SEM (cell line): ENCODE data around the genes CAMLG, PITX1 and NEUROG1.

GRCh38 chr5:134399123-134399746 lies 12.4 kb downstream of the CDKN2AIPNL start:
- PRO-cap: no peak

GRCh38 chr5:134445651-134446207 lies 34.0 kb upstream of the CDKN2AIPNL start:
- PRO-cap: no peak

DNA sequence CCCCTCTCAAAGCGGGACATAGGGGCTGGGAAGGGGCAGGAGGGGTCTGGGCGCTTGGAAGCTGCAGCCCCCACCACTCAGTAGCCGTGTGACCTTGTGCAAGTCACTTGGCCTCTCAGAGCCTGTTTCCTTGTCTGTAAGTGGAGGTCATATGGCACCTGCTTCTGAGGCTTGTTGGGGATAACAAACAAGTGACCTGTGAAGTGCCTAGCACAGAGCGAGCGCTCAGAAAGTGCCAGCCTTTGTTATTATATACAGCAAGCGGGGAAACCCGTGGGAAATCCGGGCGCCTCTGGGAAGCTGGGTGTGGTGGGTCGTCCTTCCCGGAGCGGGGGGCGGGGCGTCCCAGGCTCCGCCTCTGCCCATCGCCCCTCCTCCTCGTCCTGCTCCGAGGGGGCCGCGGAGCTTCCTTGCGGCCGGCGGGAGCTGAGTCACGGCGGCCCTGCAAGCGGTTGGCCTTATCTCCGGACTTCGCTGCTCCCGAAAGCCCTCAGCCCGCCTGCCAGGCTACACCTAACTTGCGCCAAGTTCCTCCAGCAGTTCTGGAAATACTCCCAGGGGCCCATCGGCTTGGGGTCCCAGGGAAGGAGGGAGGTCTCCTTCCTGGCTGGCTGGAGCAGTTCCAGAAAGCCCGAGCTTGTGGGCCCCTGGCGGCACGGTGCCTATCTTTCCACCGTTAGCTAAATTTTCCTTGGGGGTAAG lies 54.0 kb upstream of the CDKN2AIPNL start:
- PRO-cap: unidirectional peak, plus-strand start at position 434 of the sequence

GRCh38 chr5:134509207-134509806 lies 16.2 kb upstream of the JADE2 start:
- PRO-cap: no peak

DNA sequence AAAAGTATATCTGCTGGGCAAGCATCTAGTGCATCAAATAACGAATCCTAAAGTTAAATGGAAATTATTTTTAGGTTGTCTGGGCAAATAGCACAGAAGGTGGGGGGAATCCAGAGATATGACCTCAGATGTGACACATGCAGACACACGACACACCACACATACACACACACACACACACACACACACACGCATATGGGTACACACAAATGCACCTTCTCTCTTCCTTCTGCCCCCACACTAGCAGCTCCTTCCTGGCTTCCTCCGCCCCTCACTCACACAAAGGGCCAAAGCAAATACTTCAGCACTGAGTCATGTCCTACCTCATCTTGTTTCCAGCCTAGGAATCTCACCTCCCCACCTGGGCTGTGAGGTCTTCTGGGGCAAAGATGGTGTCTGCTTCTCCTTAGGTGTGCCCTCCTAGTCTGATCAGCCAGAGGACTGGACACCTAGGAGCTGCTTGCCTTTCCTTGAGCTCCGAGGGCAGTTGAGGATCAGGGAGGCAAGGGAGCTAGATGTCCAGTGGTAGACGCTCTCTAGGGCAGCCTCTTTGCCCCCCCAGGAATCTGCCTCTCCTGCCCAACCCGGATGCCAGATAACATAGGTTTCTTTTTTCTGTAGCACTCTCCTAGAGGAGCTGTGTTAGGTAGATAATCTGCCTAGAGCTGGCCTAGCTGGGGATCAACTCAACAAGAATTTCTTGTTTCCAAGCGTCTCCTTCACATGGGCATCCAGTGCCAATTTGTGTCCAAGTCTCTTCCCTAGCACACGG lies 14.3 kb upstream of the JADE2 start:
- PRO-cap: no peak

DNA sequence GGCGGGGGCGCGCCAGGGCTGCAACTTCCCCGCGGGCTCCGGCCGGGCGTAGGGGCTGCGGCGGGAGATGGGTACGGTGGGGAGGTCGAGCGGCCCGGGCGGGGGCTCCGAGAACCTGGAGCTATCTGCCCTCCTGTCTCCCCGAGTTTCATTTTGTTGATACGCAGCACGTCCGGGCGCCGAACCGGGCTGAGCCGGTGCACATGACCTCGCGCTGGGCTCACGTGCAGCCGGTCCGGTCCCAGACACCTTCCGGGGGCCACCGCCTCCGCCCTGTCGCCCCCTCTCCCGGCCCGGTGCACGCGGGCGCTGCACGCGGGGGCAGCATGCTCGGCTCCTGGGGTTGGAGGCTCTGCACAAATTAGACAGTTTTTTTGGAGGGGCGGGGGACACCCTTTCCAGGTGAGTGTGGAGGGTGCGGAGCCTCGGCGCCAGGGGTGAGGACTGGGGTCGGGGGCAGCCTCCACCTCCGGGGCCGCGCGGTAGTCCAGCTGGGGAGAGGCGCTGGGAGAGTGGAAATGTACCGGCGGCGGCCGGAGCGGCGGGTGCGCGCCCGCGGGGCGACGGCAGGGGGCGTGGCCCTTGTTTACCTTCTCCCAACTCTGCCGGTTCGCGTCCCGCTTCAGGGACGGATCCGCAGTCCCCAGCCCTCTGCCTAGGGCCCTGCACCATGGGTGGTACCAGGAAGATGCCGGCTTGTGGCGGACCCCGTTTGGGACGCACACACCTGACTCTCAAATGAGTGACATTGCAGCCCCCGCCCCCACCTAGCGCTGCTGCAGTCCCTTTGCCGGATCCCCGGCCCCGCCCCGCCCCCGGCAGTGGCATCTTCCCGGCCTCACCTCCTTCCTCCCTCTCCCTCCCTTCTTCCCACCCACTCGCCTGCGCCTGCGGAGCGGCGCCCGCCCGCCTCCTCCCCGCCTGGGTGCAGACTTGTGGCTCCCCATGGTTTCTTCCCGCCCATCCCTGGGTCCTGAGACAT lies 1.2 kb downstream of the JADE2 start:
- PRO-cap: bidirectional peak, plus-strand start at position 301 of the sequence, minus-strand start at position 155 of the sequence; bidirectional peak, plus-strand start at position 668 of the sequence, minus-strand start at position 522 of the sequence

GRCh38 chr5:134560387-134561048 lies 35.0 kb downstream of the JADE2 start:
- PRO-cap: no peak

DNA sequence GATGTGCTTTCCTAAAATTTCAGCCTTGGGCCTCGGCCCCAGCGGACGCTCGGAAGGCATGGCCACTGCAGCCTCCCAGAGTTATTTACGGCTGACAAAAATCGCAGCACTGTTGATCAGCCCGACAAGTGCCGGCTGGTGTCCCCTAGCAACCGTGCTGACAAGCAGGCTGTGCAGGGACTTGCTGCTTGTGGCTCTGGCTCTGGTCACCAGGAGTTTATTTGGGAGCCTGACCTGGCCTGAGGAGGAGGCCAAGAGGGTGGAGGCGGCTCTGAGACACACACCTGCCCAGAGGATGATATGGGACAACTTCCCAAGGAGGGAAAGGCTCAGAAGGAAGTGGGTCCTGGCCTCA lies 43.9 kb downstream of the JADE2 start:
- PRO-cap: no peak

- PRO-cap: no peak
These were observed 12.6 kb downstream of the SEC24A start for GRCh38 chr5:134661005-134661755.

- PRO-cap: bidirectional peak, plus-strand start at chr5:134738548, minus-strand start at chr5:134738334
These were observed at the start of gene CAMLG for GRCh38 chr5:134738152-134738927. CAMLG (plus strand) TSS chr5:134738548.

DNA sequence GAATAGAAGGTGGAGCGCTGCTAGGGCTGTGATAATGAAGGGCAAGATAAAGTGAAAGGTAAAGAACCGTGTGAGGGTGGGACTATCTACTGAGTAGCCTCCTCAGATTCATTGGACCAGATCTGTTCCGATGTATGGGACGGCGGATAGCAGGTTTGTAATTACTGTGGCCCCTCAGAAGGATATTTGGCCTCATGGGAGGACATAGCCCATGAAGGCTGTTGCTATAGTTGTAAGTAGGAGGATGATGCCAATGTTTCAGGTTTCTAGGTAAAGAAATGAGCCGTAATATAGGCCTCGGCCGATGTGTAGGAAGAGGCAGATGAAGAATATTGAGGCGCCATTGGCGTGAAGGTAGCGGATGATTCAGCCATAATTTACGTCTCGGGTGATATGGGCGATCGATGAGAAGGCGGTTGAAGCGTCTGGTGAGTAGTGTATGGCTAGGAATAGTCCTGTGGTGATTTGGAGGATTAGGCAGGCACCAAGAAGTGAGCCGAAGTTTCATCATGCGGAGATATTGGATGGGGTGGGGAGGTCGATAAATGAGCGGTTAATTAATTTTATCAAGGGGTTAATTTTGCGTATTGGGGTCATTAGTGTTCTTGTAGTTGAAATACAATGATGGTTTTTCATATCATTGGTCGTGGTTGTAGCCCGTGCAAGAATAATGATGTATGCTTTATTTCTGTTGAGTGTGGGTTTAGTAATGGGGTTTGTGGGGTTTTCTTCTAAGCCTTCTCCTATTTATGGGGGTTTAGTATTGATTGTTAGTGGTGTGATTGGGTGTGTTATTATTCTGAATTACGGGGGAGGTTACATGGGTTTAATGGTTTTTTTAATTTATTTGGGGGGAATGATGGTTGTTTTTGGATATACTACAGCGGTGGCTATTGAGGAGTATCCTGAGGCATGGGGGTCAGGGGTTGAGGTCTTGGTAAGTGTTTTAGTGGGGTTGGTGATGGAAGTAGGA lies 18.8 kb downstream of the PCBD2 start:
- PRO-cap: no peak

DNA sequence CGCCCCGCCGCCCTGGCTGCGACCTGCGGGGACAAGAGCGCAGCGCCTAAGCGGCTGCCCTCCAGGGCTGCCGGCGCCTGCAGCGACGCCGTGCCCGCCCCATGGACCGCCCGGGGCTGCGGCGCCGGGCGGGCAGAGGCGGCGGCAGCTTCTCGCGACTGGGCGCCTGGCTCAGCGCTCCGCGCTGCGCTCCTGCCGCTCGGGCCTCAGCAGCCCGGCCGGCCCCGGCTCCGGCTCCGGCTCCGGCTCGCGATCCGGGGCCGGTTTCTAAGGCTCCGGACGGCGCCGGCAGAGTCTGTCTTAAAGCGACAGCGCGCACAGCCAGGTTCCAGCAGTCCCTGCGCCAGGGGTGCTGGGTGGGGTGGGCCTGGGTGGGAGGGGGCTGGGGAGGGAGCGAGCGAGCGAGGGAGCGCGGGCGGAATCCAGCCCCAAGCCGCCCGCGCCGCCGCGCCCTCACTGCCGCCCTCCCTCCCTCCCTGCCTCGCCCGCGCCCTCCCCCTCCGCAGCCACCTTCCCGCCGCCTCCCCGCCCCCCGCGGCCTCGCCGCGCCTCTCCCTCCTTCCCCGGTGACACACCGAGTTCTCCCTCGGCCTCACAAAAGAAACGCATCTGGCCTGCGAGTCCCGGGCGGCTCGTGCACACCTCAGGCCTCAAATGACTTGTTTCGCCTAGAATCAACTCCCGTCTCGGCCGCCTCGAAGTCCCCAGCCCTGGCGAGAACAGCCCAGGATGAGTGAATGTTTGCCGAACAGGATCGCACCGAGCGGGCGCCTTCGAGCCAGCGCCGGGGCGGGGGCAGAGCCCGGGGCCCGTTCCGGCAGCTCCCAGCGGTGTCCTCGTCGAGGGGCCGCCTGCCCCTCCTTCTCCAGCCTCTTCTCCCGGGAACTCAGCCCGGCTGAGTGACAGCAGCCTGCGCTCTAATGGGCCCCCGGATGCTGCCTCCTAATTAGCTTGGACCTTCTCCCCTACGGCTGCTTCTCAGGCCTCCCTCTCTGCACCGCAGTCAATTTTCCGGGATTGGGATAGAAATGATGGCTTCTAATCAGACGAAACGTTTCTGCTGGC lies at the start of gene PITX1:
Gene PITX1, minus strand, starts transcription at position 302 of the 1,065 bp plus-strand sequence.
- PRO-cap: no peak

DNA sequence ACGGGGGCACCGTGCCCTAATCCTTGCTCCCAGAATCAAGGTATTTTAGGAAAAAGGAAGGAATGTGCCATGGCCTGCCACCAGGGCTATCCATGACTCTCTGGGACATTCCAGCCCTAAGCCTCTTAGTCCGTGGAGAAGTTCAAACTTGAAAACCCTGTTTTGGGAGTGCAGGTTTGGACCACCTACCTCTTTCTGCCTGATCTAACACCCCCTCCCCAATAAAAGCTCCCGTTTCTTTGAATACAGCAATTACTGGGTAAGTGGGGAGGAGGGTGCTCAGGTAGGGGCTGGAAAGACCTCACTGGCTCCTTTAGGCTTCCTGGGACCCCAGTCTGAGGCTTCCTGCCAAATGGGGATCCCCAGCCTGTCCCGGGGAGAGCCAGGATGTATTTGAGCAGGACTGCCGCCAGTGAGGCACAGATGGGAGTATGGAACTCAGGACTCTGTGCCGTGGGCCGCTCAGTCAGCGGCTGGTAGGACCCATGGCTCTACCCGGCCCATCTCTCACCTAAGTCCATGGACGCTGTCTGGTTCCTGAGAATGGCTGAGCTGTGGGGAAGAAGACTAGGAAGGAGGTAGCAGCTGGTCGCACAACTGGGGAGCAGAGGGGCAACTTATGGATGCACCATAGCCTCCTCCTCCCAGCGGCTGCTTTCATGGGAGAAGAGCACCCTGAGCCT lies 3.7 kb upstream of the PITX1 start:
- PRO-cap: no peak

GRCh38 chr5:135134925-135135376 lies 100.9 kb upstream of the PITX1 start:
- PRO-cap: no peak

DNA sequence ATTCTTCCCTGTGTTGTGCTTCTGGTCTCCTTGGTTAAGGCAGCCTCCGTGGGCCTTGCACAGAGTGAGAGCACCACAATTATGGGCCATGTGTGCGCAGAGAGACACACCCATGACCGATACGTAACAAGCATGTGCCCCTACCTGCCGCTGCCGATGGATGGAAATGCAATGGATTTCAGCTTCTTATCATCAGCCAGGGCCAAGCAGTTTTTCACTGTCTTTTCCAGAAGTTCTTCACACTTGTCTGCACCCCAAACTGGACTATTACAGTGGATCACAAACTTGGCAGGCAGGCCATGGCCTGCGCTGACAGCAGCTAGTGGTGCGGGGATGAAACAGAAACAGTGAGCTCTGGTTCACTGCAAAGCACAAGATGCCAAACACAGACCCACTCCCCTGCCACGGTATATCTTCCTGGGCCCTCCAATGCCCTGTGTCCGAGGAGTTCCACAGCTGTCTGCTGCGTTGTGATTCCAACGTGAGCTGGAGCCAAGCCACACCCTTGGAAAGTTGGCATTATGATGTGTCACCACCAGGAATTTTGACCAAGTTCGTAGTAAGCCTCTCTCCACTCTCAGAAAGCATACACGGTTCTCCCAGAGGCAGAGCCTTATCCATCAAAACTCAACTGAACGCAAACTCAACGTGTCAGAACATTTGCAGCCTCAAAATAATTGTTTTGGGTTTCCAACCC lies 55.8 kb downstream of the MACROH2A1 start:
- PRO-cap: no peak

DNA sequence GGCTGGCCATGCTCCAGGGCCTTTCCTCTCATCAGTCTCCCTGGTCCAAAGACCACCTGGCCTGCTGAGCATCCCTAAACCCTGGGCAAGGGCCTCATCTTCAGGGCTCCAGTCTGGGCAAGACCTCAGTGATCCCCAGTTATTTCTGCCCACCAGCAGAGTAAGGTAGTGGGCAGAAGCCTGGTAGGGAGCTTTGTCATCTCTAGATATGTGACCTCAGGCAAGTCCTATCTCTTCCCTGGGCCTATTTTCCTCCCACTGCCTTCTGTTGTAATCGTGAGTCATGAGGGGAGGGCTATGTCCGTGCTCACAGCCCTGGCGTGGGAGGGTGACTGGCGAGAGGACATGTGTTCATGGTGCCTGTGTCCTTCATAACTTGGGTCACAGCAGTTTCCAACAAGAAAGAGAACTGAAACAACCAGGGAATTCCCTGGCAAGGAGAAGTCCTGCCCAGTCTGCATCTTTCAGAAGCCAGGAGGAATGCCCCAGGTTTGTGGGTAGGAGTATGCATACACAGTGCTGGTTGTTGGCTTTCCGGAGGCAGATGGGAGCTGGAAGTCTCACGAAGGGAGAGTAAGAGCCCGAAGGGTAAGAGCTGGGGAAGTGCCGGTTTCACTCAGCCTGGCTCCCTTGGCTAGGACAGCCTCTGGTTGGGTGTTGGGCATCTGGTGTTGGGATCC lies 4.1 kb upstream of the TIFAB start:
- PRO-cap: no peak

GRCh38 chr5:135535849-135536344 lies at the start of gene NEUROG1:
NEUROG1 (minus strand) TSS chr5:135535964.
- PRO-cap: no peak

- PRO-cap: no peak
These were observed 992 bp downstream of the LECT2 start for GRCh38 chr5:135953715-135954266.

- PRO-cap: no peak
These were observed 22.7 kb upstream of the LECT2 start for GRCh38 chr5:135977226-135978120.

DNA sequence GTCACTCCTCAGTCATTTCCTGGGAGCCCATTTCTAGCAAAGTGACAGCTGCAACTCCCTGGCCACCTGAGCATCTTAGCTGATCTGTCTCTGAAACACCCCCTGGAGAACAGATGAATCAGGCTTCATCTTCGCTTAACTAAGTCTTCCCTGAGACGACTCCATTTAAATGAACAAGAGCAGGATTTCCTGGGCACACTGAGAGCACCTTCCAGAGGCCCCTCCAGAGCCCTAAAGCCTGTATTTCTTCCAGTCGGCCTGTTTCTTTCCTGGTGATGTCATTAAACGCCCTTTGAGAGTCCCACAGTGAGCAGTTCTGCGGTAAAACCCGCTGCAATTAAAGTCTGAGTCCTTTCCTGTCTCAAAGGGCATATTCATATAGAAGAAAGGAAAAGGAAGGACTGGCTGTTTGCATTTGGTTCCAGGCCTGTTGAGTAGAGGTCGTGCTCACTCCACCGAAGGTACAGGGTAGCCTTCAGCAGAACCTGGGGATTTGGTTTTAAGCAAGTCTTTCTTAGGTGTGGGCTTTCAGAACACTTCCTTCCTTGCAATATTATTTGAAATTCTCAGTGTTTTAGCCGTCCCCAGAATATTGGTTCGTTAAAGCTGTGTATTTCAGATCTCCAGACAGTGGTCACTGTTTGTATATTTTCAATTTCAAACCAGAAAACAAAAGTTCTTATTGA lies 14.1 kb downstream of the TGFBI start:
- PRO-cap: no peak